CD14-positive monocyte (primary cell): ENCODE results near the genes ITPKA and LTK.

DNA sequence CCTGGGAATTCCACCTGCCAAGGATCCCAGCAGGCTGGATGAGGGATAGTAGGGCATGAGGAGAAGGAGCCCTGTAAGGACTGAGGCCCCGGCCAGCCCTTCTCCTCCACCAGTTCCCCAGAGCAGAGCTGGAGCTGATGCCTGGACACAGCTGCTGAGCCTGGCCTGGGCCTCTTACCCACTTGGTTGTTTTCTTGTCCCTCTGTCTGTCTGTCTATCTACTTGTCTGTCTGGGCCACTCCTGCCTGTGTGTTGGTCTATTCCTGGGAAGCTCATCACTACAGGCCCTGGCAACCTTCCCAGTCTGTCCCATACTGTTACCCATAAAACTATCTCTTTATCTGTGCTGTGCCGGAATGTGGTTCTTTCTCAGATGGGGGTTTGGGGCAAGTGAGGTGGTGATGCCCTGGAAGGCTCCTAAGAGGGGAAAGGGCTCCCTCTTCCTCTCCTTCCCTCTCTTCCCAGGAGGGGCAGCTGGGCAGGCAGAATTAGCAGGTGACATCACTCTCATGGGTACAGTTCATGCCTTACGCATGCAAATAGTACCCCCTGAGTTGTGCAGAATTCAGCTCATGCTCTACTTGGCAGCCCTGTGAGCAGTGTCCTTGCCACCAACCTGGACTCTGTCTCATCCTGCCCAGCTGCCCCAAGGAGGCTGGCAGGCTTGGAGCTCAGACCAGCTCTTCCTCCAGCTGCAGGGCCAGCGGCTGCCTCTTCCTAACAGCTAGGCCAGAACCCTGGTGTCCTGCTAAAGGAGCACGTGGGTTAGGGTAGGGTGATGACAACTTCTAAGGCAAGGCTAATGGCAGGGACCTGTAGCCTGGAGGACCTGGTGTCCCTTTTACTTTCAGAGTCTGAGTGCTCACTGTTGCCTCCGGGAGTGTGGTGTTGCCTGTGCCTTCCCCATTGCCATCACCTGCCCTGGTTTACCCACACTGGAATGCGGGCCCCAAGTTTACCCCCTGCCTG is 3.2 kb downstream of the CHAC1 start:
- CAGE, long polyA plus RNA, result no peak

GRCh38 chr15:40957142-40958083 is 4.1 kb downstream of the CHAC1 start:
- CAGE, long polyA plus RNA, result no peak

GRCh38 chr15:41001431-41001889 is 48.2 kb downstream of the CHAC1 start:
- CAGE, long polyA plus RNA, result no peak

DNA sequence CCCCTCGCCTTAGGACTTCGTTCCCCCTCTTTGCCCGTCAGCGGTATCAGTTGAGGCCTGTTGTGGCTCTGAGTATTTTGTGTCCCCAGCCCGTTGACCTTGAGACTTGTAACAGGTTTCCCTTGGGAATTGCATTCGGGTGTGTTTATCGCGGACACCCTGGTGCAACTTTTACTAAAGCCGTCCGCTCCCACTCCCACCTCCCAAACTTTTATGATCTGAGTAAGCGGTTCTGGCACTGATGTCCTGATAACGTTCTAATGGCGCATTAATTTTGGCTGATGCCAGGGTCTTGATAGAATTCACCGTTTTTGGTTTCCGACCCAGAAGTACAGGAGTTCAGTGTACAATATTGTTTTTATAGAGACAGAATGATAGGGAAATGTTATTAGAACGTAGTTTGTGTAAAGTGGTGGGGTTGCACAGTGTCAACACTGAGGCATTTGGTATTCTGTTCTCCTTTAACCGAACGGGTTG is 47.9 kb downstream of the OIP5 start:
- CAGE, long polyA plus RNA, result no peak

DNA sequence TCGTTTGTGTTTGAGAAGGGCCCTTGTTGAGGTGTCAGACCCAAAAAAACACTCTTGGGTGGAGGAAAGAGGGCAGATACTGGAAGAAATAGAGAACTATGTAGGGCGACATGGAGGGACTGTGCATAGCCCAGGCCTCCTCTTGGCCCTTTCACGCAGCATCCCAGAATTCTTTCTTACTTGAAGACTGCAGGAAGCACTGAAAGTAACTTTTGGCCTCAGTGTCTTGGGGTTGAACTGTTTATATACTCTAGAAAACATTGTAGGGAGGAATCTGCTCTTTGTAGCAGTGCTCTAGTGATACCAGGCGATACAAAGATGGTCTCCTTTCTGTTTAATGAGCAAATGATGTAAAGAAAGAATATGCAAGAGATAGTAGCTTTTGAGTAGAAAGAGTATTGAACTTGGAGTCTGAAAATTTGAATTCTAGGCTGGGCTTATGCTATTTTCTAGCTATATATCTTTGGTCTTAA is 1.0 kb downstream of the RTF1 start:
- CAGE, long polyA plus RNA, result no peak

DNA sequence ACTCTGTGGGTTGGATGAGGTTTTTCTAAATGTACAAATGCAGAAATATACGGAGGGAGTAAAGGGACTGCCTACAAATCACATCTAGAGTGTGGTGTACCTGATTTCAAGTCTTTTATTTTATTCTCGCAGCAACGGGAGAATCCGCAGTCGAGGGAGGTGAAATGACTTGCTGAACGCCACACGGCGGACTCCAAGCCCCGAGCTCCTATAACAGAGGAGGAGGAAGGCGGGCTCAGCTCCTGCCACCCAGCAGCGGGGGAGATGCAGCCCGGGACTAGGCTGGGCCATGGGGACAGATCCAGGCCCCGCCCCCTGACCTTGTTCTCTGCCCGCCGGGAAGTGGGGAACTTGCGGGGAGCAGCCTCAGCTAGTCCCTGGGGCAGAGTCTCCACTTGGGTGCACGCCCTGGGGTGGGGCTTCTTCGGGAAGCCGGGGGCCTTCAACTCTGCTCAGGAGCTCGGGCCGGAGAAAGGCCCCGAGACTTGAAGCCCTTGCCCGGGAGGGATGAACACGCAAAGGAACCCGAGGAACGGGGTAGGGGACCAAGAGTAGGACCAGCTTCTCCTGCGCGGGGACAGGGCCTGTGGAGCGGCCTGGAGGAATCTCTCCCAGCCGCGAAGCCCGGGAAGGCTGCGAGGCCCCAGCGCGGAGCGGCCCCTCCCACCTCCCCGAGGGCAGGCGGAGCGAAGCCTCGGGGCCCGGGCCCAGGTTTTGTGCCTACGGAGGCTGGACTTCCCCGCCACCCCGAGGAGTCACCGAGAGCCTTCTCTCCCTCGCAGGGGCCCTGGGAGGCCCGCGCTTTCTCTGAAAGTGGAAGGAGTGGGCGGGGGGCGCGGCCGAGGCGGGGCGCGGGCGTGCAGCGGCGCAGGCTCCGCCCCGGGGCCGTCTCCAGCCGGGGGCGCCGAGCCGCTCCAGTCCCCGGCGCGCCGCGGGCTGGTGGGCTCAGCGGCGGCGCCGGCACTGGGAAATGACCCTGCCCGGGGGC is at the start of gene ITPKA:
Gene ITPKA, plus strand, starts transcription at position 917 of the 988 bp plus-strand sequence.
- CAGE, long polyA plus RNA, result no peak

- CAGE, long polyA plus RNA, result no peak
Observed at GRCh38 chr15:41507850-41508497, 5.7 kb downstream of the LTK start.

DNA sequence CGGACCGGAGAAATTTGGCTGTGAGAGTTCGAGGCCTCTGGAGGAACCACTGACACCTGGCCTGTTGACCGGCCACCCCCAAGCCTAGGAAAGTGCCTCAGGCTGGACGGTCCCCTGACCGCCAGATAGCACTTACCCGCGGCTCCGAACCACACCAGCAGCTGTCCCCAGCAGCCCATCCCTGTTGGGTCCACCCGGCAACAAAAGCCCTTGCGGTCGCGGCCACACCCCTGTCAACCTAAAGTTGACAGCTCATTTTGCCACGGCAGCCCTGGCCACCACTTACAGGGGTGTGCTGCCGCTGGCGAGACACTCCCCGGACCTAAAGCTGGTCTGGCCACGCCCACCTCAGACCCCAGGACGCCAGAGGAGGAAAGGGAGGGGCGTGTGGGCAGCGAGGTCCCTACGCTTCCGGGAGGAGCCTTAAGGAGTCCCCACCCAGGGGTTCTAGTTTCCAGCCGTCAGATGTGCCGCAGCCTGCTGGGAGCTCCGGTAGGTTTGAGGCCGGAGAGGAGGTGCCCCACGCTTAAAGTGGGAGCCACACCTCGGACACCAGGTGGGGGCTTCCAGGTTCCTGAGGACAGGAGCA is at the start of gene LTK:
Gene LTK, minus strand, starts transcription at position 297 of the 589 bp plus-strand sequence.
- CAGE, long polyA plus RNA, result no peak

DNA sequence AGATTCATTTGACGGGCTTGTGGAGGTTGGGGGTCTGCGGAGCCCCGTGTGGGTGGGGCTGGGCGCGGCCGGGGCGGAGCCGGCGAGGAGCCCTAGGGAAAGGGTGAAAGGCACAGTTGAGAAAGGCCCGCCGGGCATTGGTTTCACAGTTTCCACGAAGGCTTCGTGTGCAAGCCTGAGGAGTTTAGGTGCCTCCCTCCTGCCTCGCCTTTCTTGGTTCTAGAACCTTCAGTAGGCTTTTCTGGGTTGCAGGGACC is 100.9 kb downstream of the TYRO3 start:
- CAGE, long polyA plus RNA, result no peak

- CAGE, long polyA plus RNA, result no peak
Observed at GRCh38 chr15:41712960-41713474, 61.3 kb upstream of the MAPKBP1 start.

DNA sequence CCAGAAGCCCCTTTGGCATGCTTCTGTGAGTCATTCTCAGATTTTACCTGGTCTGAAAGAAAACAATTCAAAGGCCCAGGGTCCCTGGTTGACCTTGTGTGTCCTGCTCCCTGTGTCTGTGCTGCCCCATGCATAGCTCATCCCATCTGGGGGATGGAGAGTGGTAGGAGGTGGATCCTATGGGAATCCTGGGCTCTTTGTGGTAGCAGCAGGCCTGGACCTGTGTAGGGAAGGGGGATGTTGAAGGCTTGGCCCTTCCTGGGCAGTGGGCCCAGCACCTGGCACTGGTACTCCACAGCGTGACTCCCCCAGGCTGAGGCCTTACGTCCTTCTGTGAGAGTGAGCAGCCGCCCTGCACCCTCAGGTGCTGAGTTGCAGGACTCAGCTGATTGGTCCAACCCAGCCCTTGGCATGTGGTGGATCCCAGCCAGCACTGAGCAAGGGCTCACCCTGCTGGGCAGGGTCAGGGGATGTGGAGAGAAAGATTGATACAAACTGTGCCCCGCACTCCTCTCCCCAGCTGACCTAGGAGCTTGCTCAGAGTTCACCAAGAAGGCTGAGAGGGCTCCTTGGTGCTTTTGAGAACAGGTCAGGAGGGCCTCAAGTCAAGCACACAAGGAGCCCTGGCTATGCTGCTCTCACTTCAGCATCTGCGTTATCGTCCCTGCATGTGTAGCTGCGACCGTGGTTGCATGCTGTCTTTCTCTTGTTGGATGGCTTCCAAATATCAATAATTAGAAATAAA is 21.4 kb upstream of the JMJD7 start:
- CAGE, long polyA plus RNA, result no peak

- CAGE, long polyA plus RNA, result no peak
Observed at GRCh38 chr15:41837009-41837643, 1.5 kb upstream of the PLA2G4B start.

DNA sequence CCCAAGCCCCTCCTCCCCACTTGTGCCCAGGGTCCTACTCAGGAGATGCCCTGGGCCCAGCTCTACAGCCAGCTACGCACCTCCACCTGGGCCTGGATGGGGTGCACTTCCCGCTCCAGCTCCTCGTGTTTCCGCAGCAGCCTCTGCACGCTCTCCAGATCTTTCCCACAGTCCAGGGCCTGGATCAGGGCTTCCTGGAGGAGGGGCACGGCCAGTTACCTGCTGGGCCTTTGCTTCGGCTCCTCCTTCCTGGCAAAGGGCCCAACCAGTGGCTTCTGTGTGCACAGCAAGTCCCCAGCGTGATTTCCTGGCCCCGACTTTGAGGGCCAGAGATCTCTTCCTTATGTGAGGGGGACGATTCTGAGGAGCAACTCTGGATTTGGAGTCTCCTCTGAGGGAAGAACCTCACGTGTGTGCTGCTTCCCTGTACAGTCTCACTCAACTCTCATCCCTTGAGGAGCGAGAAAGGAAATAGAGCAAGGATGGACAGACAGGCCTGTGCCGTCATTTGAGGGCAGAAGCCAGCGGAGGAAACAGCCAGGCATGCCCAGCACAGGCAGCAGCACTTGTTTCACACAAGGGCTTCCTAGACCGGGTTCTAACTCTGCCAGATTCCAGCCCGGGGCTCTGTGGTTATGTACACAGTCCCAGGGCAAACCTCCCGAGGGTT is 24.2 kb downstream of the PLA2G4B start:
- CAGE, long polyA plus RNA, result no peak

- CAGE, long polyA plus RNA, result no peak
Observed at GRCh38 chr15:41920229-41920646, 26.4 kb upstream of the SPTBN5 start.

- CAGE, long polyA plus RNA, result no peak
Observed at GRCh38 chr15:41926528-41927245, 32.8 kb upstream of the SPTBN5 start.

DNA sequence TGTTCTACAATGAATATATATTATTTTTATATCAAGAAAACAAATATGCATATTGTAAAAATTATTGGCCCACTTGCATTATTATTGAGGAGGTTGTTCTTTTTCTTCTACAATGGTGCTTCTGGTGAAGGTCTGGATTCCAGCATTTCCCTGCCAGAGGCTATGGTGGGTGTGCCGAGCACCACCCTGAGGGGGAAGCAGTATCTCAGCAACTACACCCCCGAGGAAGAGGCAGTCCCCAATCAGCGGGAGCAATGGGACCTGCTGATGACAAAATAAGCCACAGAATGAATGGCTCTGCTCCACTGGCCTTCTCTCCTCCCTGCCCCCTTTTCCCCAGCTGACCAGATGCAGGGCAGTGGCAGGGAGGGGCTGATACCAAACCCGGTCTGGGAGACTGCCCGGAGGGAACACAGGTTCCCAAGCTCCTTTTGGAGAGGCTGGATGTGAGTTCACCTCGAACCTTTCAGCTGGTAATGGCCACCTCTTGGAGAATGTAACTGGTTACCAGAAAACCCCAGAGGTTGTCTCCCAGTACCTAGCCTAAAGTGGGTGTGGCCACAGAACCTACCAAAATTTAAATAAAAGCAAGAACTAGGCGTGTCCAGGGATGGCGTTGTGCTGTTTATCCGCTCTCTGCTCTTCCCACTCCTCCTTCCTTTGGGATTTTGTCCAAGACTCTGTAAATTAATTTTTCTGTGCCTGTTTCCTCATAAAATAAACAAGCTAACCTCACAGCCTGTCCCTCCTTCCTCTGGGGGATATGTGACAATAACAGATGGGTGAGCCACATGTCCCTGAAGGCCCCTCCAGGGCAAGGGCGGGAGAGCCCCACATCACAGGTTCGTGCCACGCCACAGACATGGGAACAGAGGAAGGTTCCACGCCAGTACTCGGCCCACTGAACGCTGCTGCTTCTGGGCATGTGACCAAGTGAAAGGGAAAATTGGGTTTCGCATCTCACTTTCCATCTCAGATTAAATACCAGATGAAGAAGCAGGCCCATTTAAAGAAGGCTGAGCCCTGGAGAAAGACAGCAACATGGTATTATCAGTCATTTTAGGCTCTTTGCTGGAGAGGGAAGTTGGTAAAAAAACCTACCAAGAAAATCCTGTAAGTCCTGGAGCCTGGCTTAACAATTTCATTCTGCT is 35.1 kb upstream of the SPTBN5 start:
- CAGE, long polyA plus RNA, result no peak

- CAGE, long polyA plus RNA, result no peak
Observed at GRCh38 chr15:41945728-41946268, 26.6 kb downstream of the EHD4 start.

DNA sequence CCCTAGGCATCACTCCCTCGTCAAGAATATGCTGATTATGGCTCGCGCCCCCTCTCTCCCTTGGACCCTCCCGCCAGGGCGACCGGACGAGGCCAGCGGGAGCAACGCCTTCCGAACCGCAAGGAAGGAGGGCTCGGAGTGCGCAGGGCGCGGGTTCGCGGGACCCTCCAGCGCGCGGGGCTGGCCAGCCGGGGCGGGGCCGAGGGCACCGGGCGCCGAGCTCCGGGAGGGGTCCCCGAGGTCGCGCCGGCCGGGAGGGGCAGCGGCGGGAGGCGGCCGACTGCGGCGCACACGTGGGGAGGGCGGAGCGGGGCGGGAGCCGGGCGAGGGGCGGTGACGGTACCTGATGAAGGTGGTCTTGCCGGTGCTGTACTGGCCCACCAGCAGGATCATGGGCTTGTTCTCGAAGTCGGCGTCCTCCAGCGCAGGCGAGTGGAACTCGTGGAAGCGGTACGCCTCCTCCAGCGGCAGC is 405 bp downstream of the EHD4 start:
- CAGE, long polyA plus RNA, result no peak

GRCh38 chr15:42035265-42035905 is 14.5 kb upstream of the PLA2G4E start:
- CAGE, long polyA plus RNA, result no peak

DNA sequence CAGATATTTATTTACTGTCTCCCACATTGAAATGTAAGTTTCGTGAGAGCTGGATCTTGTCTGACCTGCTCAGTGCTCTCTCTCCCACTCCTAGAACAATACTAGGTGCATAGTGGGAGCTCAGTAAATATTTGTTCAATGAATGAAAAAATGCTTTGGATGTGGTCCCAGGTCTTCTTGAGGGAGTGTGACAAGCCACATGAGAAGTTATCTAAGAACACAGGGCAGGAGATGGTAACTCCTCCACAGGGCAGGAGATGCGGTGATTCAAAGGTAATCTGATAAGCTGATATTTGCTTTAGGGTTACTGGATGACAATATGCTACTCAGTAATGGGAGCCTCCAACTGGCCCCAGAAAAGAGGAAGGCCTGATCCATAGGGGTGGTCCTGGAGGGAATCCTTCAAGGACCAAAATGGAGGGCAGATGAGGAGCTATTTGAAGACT is 25.8 kb upstream of the PLA2G4E start:
- CAGE, long polyA plus RNA, result no peak